Gastroesophageal sphincter (tissue), 4 donors: ENCODE measurements around the genes N4BP2L1, PDS5B, NBEA and SUPT20H.

DNA sequence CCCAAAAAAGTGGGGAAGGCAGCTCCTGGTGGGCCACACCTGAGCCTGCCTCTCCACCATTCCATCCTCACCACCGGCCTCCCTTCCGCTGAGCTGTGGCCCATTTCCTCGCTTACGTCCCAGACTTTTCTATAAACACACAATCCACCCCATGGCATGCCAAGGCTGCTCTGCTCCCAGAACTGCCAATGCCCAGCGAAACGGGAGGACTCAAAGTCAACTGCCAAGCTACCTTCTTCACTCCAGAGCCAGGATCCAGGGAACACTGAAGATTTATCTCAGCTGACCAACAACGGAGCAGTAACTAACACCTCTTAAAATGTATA, 2.8 kb downstream of the N4BP2L1 start:
- PRO-cap, result no peak
- RAMPAGE, long total RNA, 4 experiments, result no peak in any of the 4 experiments

DNA sequence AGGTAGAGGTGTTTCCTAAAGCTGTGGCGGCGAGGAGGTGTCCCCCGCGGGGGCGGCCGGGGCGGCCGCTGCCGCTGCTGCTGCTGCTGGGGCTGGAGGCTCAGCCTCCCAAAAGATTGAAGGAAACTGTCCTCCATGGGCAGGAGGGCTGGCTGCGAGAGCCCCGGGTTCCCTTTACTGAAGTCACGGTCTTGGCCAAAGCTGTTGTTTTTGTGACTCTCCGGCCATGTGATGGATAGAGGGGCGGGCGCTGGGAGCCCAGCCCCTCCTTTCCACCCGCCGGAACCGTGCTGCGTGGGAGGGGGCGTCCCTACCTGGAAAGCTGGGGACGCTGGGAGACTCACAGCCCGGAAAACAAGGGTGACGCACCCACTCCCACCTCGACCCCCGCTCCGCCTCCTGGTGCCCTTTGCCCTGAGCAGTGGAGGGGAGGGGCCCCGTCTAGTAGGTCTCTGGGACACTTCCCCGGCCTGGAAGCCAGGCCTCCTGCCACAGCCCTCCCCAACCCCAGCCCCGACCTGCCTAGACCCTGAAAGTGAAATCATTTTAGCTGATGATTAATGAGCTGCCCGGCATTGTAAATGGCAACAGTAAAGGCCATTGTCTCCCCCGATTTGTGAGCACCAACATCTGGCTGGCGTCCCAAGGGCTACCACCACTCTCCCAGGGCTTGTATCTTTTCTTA, at the start of gene N4BP2L1:
N4BP2L1 (minus strand) TSS at position 185 of the 685 bp plus-strand sequence.
- PRO-cap, result bidirectional peak, plus-strand start at position 560 of the sequence, minus-strand start at position 185 of the sequence
- RAMPAGE, long total RNA, 4 experiments, result start-site peak on the minus strand in 3 of 4 experiments, centred at positions 182 to 215 of the sequence, 194 to 350 reads per replicate

GRCh38 chr13:32537835-32537953, 901 bp downstream of the N4BP2L2 start:
- PRO-cap, result no peak
- RAMPAGE, long total RNA, 4 experiments, result no peak in any of the 4 experiments

DNA sequence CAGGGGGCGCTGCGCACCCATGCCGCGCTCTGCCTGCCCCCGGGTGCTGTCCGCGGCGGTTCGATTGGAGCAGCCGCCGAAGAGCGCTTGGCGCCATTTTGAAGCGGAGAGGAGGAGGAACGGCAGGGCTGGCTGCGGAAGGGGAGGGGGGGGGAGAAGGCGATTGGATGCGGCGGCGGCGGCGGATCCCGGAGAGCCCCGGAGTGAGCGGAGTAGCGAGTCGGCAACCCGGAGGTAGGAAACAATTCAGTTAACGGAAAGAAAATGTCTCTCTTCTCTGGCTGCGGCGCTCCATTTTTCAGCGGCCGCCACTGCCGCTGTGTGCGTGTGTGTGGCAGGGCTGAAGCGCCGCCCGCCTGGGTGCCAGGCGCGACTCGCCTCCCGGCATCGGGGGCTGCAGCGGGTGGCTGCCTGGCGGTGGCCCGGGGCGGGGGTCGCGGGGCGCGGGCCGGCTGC, at the start of gene PDS5B:
PDS5B (plus strand) TSS at position 93 of the 456 bp plus-strand sequence.
- PRO-cap, result bidirectional peak, plus-strand start at position 96 of the sequence, minus-strand start outside the sequence
- RAMPAGE, long total RNA, 4 experiments, result start-site peak on the plus strand in 4 of 4 experiments, centred at positions 99 to 206 of the sequence, 34 to 279 reads per replicate

- PRO-cap, result no peak
- RAMPAGE, long total RNA, 4 experiments, result no peak in any of the 4 experiments
These were observed 176.8 kb downstream of the PDS5B start for GRCh38 chr13:32762788-32763811.

- PRO-cap, result no peak
- RAMPAGE, long total RNA, 4 experiments, result no peak in any of the 4 experiments
These were observed 209.1 kb upstream of the KL start for GRCh38 chr13:32807201-32807488.

DNA sequence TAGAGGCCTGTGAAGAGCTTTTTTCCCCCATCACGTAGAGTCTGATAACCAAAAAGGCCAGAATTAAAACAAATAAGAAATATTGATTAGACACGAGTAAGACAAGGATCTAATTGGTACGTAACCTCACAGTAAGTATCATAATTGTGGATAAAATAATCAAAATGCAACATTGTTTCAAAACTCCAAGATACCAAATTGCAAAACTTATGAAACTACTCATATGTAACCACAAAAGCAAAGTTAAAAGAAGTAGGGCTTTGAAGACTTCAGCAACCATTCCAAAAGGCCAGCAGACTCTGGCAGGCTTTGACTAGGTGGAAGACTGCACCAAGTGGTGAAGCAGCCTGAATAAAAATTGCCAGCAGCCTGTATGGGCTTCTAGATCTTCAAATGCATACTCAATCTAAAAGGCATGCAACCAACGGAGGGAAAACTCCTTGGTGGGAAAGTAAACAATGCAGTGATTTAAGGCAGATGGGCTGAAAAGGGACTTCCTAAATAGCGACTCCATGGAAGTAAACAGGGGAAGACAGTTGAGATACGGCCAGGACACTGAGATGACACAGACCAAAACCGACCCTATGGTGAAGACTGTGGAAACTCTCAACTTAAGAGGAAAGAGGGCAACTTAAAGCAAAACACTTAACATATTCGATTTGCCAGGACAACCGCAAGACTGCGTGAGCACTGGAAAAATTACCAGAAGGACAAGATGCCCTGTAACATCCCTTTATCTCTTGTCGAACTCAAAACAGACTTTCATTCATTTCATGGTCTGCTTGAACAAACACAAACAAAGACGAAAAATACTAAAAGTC, 56.6 kb downstream of the STARD13 start:
- PRO-cap, result no peak
- RAMPAGE, long total RNA, 4 experiments, result no peak in any of the 4 experiments

GRCh38 chr13:33509315-33510543, 224.2 kb upstream of the STARD13 start:
- PRO-cap, result bidirectional peak, plus-strand start at chr13:33509945, minus-strand start at chr13:33509758
- RAMPAGE, long total RNA, 4 experiments, result no peak in any of the 4 experiments

GRCh38 chr13:33721780-33722284, 96.1 kb upstream of the RFC3 start:
- PRO-cap, result unidirectional peak, plus-strand start at chr13:33721846
- RAMPAGE, long total RNA, 4 experiments, result no peak in any of the 4 experiments

- PRO-cap, result no peak
- RAMPAGE, long total RNA, 4 experiments, result no peak in any of the 4 experiments
These were observed 344.3 kb downstream of the RFC3 start for GRCh38 chr13:34161852-34163076.

DNA sequence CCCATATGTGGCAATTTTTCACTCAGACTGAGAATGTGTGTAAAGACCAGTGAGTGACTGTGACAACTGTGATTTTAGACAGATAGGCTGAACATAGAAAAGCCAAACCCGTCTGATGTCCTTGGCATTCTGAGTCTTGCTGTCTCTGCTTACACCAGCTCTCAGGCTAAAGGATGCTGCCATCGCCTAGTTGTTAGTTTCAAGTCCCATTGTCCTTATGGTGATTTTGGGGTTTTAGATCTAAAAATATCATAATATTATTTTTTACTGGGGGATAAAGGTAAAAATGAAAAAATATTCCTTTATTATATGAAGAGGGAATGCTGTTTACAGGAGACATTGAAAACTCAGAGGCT, 492.7 kb downstream of the RFC3 start:
- PRO-cap, result no peak
- RAMPAGE, long total RNA, 4 experiments, result no peak in any of the 4 experiments

DNA sequence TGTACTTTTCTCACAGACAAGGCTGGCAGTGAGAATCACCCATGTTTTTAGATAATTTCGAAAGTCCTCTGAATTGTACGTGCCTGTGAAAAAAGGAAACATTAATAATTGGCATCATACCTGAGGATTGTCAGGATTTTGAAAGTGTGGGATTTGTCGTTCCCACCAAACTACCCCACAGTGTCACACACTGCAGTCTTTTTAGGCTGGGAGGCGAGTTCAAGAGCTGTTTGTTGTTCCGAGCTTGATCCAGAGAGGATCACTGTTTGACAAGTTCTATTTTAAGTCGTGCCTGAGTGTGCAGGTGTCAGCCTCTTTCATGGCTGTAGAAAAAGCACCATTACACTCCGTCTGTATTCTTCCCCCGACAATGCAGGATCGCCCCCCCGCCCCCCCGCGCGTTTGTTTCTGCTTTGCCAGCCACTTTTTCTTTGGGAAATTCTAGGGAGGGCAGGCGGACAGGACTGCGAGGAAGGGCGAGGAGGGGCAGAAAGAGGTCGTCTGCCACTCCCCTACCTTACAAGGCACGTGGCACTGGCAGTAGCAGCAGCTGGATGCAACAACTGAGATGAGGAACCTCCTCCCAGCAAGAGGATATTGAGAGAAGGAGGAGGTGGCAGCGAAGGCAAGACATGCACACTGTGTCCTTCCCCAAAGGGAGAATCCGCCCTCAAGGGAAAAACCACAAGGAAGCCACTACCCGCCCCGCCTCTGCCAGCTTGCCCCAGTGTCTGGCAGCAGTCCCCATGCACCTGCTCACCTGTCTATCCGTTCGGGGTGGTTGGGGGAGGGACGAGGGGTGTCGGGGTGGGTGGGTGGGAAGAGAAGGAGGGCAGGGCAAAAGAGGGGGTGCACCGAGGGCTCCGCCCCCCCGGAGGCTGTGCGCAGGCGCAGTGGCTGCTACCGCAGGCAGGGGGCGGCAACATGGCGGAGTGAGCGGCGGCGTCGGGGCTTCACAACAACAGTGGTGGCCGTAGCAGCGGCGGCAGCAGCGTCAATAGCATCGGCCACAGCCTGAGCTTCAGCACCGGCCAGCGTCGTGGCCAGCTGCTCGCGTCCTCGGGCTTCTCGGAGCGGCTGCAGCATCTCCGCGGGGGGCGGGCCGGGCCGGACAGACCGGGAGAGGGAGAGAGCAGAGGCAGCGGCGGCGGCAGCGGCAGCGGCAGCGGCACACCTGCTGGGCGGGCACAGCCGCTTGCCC, at the start of gene NBEA:
NBEA (plus strand) TSS at position 891 of the 1,201 bp plus-strand sequence.
- PRO-cap, result bidirectional peak, plus-strand start at position 600 of the sequence, minus-strand start at position 570 of the sequence; bidirectional peak, plus-strand start at position 908 of the sequence, minus-strand start at position 877 of the sequence
- RAMPAGE, long total RNA, 4 experiments, result start-site peak on the plus strand in 1 of 4 experiments, centred at position 901 of the sequence, 32 reads per replicate

DNA sequence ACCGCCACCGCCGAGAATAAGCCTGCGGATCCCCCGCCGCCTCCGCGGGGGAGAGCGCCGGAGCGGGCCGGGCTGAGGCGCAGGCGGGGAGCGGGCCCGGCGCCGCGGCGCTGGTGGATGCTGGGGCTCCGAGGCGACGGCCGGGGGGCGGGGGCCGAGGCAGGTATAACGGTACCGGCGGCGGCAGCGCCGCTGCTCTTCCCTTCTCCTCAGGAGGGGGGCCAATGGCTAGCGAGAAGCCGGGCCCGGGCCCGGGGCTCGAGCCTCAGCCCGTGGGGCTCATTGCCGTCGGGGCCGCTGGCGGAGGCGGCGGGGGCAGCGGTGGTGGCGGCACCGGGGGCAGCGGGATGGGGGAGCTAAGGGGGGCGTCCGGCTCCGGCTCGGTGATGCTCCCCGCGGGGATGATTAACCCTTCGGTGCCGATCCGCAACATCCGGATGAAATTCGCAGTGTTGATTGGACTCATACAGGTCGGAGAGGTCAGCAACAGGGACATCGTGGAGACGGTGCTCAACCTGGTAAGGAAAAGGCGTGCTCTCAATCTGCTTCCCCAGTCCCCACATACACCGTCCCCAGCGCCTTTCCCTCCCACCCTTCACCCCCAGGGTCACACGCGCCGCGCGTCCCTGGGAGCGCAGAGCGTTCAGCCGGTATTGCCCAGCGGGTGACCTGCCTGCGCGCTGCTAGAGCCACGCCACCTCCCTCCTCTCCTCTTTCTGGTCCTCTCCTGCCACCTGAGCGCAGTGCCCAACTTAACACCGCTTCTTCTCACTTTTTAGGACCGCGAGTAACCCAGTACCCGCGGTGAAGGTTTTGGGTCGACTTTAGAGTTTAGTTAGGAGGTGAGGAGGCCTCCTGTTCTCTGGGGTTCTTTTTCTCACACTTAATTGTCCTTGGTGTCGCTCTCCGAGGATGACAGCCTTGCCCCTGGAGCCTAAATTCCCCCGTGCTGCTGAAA, 806 bp downstream of the NBEA start:
- PRO-cap, result bidirectional peak, plus-strand start at position 714 of the sequence, minus-strand start at position 718 of the sequence
- RAMPAGE, long total RNA, 4 experiments, result start-site peak on the plus strand in 1 of 4 experiments, centred at position 347 of the sequence, 12 reads per replicate

DNA sequence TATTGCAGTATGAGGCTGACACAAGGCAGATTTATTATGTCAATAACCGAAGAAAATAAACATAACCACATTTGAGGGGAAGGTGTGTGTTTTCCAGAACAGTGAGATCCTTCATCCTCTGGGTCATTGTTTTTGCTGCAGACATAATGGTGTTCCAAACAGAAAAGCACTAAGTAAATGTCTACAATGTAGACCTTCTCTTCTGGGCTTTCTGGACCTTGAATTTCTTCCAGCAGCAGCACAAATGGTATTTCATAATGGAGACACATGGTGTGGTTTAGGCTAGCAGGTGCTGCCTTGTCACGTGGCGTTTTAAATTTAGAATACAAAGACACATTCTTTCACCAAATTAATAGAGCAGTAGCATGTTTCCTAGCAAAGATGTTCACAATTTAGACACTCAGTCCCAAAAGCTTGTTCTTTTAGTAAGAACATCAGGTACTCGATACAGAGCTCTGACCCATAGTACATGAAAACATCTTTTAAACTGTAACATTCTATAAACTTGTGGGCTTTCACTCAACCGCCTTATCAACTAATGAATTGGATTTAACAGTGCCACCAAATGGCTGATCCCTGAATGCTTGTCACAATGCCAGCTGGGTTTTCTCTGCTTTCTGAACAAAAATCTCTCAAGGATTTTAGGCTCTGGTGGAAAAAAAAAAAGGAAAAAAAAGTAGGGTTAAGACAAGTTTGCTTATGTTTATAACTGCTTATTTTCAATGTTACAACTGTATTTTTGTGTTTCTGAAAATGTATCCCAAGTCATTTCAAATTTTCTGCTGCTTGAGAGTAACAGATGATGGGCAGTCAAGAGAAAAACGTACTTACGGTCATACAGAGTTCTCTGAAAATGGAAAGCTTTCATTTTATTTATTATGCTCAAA, 290.1 kb downstream of the DCLK1 start:
- PRO-cap, result bidirectional peak, plus-strand start at position 492 of the sequence, minus-strand start at position 226 of the sequence
- RAMPAGE, long total RNA, 4 experiments, result no peak in any of the 4 experiments

DNA sequence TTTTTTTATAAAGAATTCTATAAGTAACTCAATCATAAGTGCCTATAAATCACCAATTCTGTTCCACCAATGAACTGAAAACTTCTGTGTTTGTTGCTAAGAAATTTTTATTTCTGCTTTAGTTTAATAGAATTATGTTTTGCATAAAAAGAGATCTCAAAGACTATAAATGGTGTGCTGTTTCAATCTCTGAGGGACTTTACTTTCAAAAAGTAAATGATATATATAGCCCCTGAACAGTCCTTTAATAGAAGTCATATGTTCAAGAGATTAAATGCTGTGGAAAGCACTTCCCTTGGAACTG, 283.0 kb downstream of the DCLK1 start:
- PRO-cap, result no peak
- RAMPAGE, long total RNA, 4 experiments, result no peak in any of the 4 experiments

GRCh38 chr13:36344914-36345402, 1.2 kb downstream of the SPART start:
- PRO-cap, result no peak
- RAMPAGE, long total RNA, 4 experiments, result no peak in any of the 4 experiments

DNA sequence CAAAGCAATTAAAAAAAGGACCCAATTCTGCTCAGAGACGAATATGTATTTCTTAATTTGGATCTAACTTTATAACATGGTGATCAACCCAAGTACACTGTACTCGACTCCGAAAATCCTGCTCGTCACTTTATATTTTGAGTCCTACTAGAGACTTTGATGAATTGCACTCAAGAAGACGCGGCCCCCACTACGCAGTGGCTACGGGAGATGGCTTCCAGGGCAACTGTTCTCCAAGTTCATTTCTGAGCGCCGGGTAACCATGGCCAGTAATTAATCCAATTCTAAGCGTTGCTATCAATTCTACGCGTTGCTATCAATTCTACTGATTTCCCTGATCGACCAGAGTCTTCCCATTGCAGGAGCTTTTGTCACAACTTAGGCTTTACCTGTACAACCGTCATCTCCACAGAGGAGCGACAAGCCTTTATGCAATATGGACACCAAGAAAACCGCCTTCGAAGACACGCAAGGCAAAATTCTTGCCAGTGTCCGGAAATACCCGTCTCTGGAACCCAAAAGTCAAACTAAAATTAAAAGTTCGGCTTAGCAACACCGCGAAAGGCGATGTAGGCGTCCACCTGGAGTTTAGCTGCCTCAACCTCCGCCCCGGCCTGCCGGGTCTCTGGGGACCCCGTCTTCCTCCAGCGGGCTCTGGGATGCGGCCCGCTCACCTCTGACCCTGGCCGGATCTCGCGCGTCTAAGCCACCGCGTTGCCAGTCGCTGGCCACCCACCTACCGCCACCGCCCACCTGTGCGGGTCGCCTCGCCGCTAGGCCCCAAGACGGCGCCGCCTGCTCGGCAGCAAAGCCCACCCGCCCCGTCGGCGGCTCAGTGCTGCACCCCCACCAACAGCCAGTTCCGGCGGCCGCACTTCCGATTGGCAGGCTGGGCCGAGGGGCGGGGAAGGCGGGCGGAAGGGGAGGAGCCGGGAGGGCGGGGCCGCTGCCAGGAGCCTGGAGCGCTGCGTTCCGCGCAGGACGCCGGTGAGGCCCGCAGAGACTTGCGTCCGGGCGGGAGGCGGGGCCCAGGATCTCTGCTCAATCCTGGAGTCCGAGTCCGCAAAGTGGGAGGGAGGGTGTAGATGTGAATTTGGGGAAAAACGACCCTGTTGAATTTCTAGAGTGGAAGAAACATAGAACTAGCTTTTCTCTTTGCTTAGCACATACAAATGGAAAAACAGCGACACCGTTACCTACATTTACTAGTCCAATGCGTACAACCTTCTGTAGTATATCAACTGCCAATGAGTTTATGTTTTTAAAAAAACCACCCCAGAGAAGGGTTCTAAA, at the start of gene SUPT20H:
SUPT20H (minus strand) TSS at position 883 of the 1,293 bp plus-strand sequence.
- PRO-cap, result bidirectional peak, plus-strand start at position 925 of the sequence, minus-strand start at position 881 of the sequence
- RAMPAGE, long total RNA, 4 experiments, result start-site peak on the minus strand in 3 of 4 experiments, centred at positions 824 to 852 of the sequence, 23 to 817 reads per replicate

DNA sequence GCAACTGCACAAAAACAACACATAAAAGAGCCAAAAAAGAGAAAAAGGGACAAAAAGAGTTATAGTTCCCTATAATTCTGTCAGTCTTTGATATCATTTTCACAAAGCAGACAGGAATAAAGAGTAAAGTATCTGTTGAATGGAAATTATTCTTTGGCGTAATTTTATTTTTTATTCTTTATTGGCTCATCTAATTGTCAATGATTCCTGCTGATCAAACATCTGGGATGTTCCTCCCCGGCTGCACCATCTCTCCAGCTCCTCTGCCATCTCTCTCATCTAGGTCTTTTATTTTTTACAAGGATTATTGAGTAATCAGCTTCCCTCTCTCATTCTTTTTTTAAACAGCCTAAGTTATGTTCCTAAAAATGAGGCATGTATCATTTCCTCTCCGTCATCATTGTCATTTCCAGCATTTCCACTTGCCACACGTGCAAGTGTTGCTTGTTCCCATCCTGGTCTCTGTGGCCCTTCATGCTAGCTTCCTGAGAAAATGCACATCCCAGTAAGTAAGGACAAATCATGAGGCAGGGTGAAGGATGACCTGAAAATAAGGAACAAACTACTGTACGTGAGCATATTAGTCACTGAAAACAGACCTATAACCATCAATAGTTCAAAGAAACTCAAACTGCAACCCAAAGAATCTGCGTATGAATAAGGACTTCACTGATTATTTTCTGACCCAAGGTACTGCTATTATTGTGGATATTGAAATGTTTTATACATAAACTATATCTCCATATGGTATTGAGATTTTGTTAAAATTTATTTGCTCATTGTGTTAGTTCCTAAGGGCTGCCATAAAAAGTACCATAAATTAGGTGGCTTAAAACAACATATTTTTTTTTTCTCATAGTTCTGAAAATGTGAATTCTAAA, 102.8 kb upstream of the POSTN start:
- PRO-cap, result no peak
- RAMPAGE, long total RNA, 4 experiments, result no peak in any of the 4 experiments

- PRO-cap, result no peak
- RAMPAGE, long total RNA, 4 experiments, result no peak in any of the 4 experiments
These were observed 10.3 kb downstream of the FREM2 start for GRCh38 chr13:38697130-38697626.

DNA sequence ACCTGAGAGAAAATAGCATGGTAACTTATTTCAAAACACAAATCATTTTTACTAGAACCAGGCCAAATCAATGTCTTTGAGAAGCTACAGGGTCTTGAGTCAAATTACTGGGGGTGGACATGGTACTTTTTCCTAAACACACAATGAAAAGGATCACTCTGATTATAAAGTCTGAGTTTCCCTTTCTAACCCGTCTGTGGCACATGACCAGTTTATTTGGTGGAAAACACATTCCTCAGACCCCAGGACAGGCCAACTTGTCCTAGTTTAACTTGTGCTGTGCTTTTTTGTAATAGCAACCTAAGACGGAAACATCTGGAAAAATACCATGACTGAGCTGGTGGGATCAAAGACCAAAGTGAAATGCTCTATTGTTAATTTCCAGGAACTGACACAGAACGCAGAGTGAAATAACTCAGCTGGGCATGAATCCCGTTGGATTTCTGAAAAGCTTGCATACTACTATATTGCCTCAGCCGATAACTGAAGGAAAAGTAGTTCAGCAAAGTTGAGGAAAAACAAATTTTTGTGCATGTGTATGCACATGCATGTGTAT, 188.1 kb downstream of the LHFPL6 start:
- PRO-cap, result no peak
- RAMPAGE, long total RNA, 4 experiments, result no peak in any of the 4 experiments